ReNcell CX (cell line): ENCODE measurements around the genes GLIPR1L2 and NAP1L1.

DNA sequence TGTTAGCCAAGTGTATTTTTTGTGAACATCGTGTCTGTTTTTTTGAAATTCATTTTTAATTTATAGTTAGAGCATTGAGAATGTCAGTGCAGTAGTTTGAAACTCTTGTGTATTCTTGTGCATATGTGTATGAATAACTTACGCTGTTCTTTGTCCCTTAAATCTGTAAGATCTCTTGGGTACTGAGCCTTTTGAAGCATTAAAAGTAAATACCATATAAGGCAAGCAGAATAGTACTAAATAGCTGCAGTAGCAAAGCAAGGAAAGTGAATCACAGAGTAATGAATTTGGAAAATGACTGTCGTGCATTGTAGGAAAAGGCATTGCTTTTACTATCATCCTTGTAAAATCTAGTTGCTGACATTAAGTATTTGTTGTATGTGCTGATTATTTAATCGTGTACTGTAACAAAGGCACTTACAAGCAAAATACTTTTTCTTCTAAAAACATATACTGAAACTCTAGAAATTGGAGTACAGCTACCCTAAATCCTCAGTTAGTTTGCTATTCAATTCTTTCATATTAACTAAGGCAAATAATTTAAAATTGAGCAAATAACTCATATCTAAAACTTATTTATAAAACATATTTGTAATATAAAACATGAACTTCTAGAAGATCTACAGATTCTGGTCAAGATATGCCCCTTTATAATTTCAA lies 12.2 kb downstream of the CNOT2 start:
- PRO-cap: no peak

GRCh38 chr12:70756106-70756660 lies 119.0 kb upstream of the PTPRB start:
- PRO-cap: no peak

DNA sequence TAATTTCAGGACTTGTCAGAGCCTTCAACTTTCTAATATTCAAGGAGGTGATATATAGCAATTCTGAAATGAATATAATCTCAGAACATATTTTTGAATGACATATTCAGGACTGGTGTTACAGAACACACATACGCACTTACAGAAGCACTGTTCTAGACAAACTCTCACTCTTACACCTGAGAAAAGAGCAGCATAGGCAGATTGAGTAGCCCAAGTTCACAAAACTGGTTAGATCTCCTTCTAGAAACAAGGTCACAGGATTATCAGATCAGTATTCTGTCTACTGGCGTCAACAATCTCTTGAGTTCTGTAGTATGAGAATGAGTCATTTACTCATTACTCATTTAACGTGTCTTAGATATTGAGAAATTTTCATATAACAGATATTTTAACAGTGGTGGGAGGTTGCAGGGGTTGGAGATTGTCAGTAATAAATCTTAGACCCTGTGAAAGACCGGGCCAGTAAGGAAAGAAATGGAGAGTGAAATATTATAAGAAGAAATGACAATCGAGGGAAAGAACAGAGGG lies 2.8 kb upstream of the TSPAN8 start:
- PRO-cap: no peak

- PRO-cap: no peak
These were observed 659 bp downstream of the LGR5 start for GRCh38 chr12:71440122-71440791.

DNA sequence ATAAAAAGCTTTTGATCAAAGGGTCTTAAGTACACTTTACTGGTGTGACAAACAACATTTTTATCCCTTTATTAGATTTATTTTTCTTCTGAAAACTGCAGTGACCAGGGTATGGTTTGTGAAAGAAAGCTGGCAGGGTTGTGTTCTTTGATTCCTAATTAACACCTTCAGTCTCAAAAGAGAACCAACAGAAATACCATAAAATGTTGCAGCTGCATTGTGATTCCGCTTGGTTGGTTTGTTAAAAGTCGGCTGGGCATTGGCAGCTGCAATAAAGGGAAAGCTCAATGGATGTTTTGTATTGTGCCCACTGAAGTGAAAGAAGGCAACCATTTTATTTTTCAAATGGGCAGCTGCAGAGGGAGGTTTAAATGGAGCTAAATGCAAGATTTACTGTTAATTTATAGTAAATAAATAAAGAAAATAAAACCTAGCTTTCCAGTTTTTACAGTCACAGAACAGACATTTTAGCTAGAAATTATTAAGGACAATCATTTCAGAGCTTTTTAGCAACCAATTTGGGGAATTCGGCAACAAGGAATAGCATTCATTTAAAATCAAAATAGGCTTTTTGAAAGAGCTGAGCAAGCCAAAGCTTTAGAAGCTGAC lies 16.8 kb downstream of the LGR5 start:
- PRO-cap: no peak

GRCh38 chr12:71644748-71645252 lies 18.8 kb downstream of the ZFC3H1 start:
- PRO-cap: no peak

DNA sequence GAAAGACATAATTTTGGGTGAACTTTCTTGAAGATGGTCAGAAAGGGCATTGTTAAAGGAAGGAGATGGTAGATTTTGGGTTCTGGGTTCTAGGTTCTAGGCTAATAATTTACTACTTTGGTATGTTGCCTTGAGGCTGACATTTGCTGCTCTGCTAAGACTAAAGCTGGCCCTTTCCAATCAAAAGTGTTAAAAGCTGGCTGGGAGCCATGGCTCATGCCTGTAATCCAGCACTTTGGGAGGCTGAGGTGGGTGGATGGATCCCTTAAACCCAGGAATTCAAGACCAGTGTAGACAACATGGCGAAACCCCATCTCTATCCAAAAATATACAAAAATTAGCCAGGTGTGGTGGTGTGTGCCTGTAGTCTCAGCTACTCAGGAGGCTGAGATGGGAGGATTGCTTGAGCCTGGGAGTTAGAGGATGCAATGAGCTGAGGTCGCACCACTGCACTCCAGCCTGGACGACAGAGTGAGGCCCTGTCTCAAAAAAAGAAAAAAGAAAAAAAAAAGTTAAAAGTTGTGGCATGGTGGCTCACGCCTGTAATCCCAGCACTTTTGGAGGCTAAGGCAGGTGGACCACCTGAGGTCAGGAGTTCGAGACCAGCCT lies 39.2 kb downstream of the RAB21 start:
- PRO-cap: no peak

GRCh38 chr12:71895542-71896874 lies 42.6 kb upstream of the TPH2 start:
- PRO-cap: no peak

GRCh38 chr12:72273896-72274369 lies 1.8 kb downstream of the TRHDE start:
- PRO-cap: no peak

- PRO-cap: no peak
These were observed 225.7 kb downstream of the KCNC2 start for GRCh38 chr12:74983812-74984458.

GRCh38 chr12:75390645-75391707 lies at the start of gene GLIPR1L2:
TSS of gene GLIPR1L2 (plus strand) at chr12:75391089.
- PRO-cap: bidirectional peak, plus-strand start at chr12:75391189, minus-strand start at chr12:75390931; bidirectional peak, plus-strand start at chr12:75391425, minus-strand start at chr12:75391349

GRCh38 chr12:75820727-75821211 lies 263.7 kb downstream of the NAP1L1 start:
- PRO-cap: no peak

DNA sequence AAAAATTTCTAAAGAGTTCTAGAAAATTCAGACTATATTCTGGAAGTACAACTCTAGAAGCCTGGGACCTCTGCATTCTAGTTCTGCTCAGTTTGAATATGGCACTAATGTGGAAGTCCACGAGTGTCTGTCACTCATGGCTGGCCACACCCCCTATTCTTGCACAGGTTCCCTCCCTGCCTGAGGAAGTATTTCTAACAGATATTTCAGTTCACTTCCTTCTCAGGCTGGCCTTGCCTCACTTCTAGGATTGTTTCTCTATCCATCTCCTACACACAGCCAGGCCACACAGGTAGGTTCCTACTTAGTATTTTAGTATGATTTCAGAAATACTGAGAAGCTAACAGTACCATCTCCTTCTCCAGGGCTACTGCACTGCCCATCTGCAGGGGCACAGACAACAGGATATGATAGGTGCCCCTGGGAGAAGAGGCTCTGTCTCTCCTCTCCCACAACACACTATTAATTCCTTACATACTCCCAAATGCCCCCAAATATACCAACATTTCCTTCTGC lies 120.2 kb downstream of the NAP1L1 start:
- PRO-cap: no peak

DNA sequence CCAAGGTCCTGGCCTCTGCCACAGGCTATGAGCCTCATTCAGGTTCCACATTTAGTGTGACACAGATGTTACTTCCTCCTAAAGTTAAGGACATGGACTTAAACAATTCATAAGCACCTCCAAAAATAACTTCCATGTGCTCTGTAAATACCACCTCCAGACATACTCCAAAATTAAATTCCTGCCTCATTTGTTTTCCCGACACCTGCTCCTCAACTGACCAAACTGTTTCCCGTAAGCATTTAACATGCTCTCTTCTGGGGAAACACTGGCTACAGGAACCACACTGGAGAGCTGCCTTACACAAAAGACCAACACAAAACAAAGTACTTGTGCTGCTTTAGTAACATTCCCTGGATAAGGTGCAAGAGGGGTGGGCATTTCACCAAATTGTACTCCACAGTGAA lies 110.0 kb downstream of the NAP1L1 start:
- PRO-cap: unidirectional peak, minus-strand start at position 270 of the sequence

DNA sequence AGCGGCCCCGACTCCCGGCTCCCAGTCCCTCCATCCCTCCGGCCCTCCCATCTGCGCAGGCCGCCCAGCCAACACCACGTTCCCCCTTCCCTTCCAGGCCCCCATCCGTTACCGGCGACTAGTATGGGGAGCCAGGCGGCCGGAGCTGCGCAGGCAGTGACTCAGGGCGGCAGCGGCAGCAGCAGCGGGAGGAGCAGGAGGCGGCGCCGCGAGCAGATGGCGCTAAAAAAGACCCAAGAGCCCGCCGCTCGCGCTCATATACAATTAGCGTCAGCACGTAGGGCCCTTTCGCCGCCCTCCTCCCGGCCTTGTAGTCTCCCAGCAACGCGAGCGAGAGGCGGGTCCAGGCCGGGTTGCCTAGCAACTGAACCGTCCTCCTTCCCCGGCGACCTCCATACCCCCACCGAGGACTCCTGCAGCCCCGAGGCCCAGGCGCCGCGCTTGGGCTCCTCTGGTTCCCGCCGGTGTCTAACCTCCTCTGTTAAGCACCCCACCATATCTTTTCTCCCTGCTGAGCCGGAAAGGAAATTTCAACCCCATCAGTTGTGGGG lies at the start of gene NAP1L1:
TSS of gene NAP1L1 (minus strand) at position 231 of the 551 bp plus-strand sequence.
- PRO-cap: unidirectional peak, minus-strand start at position 225 of the sequence; bidirectional peak, plus-strand start at position 409 of the sequence, minus-strand start at position 225 of the sequence; bidirectional peak, plus-strand start outside the sequence, minus-strand start at position 441 of the sequence

GRCh38 chr12:76251956-76252338 lies 96.3 kb downstream of the BBS10 start:
- PRO-cap: no peak

DNA sequence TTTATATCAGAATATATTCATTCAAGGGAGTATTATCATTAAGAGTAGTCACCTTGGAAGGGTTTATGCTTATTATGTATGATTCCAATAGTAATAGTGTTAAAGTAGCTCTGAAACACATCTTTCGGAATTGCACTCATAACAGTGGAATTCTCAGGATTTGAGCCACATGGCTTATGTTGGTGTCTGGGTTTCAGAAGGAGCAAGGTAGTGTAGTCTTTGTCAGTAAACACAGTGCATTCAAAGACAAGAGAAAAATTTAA lies 207.1 kb upstream of the E2F7 start:
- PRO-cap: no peak

DNA sequence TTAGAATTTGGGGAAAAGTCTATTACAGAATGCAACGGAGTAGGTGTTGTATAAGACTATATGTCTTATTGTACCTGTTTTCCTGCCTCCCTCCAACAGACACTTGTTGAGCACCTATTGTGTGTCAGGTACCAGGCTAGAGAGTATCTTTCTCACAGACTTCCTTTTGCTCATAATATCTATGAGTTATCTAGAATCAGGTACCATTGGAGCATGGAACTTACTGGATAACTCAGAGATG lies 323.1 kb upstream of the NAV3 start:
- PRO-cap: no peak

- PRO-cap: no peak
These were observed 176.1 kb downstream of the NAV3 start for GRCh38 chr12:78006590-78007305.

DNA sequence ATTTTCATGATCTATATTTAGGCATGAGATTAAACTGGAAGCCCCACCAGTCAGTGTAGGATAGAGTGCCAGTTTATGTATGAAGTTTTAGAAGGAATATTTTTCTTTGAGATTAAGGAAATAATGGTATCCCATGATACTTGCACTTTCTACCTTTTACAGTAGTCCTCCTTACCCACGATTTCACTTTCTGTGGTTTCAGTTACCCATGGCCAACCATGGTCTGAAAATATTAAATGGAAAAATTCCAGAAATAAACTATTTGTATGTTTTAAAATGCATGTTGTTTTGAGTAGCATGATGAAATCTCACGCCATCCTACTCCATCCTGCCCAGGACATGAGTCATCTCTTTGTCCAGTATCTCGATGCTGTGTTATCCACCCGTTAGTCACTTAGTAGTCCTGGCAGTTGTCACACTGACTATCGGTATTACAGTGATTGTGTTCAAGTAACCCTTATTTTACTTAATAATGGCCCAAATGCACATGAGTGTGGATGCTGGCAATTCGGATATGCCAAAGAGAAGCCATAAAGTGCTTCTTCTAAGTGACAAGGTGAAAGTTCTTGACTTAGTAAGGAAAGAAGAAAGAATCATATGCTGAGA lies 22.4 kb downstream of the SYT1 start:
- PRO-cap: unidirectional peak, plus-strand start at position 395 of the sequence